Measurements from ENCODE around the genes ALAS1 and NT5DC2.

GRCh38 chr3:52195729-52196346 lies 2.1 kb upstream of the ALAS1 start:
- PRO-cap, 8 experiments = peak in 6 of 8 experiments; most common minus-strand start chr3:52196023 (in 6)

DNA sequence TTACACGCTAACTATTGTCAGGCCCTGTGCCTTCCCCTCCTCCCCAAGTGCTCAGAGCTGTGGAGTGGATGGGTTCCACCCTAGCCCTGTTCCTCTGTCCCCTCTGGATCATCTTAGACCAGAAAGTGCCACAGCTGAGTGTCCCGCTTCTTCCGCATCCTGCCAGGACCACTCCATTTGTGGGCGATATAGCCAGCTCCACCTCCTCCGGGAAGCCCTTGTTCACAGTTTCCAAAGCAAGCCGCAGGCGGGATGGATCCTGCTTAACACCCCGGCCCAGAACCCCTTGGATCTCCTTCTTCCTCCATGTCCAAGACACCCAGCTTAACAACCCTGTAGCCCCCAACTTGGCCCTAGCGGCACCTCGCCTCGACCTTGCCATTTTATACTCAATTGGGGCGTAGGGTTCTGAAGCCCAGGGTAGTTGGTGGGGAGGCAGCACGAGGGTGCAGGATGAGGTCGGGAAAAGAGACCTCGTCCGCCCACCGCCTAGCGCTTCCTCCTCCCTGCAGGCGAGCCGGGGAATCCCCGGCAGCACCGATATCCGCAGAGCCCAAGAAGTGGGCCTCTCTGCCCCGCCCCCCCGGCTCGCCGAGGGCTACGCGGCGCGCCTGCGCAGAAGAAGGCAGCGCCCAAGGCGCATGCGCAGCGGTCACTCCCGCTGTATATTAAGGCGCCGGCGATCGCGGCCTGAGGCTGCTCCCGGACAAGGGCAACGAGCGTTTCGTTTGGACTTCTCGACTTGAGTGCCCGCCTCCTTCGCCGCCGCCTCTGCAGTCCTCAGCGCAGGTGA lies at the start of gene ALAS1:
TSS of gene ALAS1 (plus strand) at position 694 of the 793 bp plus-strand sequence.
- PRO-cap, 8 experiments = peak in 8 of 8 experiments; most common plus-strand start position 694 of the sequence (in 7); most common minus-strand start position 468 of the sequence (in 4)

DNA sequence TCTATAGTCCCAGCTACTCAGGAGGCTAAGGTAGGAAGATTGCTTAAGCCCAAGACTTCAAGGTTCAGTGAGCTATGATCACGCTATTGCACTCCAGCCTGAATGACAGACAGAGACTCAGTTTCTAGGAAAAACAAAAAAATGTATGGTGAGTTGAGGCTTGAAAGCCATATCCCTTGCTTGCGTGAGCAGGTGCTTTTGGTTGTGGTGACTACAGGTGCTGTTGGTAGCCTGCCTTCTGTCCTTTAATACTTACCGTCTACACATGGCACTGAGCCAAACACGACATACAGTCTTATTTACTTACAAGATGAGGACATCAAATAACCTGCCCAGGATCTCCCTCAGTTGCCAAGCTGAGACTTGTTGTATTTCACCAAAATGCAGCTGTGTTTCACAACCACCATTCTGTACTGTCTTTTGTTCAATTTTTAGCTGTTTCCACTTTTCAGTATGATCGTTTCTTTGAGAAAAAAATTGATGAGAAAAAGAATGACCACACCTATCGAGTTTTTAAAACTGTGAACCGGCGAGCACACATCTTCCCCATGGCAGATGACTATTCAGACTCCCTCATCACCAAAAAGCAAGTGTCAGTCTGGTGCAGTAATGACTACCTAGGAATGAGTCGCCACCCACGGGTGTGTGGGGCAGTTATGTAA lies 6.4 kb downstream of the ALAS1 start:
- PRO-cap, 8 experiments = no peak in any of the 8 experiments

- PRO-cap, 8 experiments = no peak in any of the 8 experiments
These were observed 13.3 kb downstream of the ALAS1 start for GRCh38 chr3:52211183-52211786.

- PRO-cap, 8 experiments = peak in 6 of 8 experiments; most common plus-strand start chr3:52245186 (in 3); most common minus-strand start chr3:52245042 (in 2)
These were observed 754 bp upstream of the PPM1M start for GRCh38 chr3:52244785-52245225.

DNA sequence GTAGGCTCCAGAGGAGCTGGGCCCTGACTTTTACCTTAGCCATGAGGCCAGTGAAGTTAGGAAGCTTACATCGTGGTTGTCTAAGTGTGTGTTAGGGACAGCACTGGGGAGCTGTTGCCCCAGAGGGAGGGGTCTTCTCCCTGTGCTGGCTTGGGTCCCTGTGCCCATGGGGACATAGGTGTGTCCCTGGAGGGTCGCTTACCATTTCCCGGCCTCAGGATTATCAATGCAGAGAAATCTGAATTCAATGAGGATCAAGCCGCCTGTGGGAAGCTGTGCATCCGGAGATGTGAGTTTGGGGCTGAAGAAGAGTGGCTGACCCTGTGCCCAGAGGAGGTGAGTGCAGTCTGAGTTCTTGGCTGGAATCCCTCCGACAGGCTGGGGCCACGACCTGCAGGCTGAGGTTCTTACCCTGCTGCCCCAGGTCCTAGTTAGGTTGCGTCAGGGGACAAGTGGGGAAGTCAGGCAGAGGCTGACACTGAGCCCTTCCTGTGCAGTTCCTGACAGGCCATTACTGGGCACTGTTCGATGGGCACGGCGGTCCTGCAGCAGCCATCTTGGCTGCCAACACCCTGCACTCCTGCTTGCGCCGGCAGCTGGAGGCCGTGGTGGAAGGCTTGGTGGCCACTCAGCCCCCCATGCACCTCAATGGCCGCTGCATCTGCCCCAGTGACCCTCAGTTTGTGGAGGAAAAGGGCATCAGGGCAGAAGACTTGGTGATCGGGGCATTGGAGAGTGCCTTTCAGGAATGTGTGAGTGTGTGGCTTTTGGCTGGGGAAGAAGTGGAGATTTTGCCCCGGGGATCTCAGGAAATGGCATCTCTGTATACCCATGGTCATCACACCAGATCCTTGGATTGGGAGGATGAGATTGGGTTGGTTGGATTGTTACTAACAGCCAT lies 1.2 kb downstream of the PPM1M start:
- PRO-cap, 8 experiments = peak in 5 of 8 experiments; most common plus-strand start position 514 of the sequence (in 3); most common minus-strand start position 380 of the sequence (in 4)

- PRO-cap, 8 experiments = no peak in any of the 8 experiments
These were observed 2.2 kb upstream of the DNAH1 start for GRCh38 chr3:52313549-52314599.

- PRO-cap, 8 experiments = peak in 6 of 8 experiments; most common minus-strand start chr3:52397848 (in 5)
These were observed 12.2 kb downstream of the BAP1 start for GRCh38 chr3:52397611-52397922.

DNA sequence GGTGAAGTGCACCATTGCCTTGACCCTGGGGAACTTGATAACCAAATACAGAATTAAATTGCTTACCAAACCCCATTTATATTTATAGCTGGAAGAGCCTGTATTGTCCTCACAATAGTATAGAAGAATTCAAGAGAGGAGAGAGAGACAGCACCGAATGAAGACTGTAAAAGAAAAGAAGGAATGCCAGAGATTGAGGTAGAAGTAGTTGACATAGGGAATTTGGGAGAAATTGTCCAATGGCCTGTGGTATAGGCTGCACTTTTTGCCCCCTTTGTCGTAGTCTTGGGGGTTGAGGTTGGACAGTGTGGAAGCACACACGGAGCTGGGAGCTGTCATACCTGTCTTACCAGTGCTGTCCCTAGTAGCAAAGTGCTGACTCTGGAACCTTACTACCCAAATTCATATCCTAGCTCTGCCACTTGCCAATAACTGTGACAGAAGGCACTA lies 2.3 kb downstream of the PHF7 start:
- PRO-cap, 8 experiments = peak in 3 of 8 experiments; most common plus-strand start position 285 of the sequence (in 3)

GRCh38 chr3:52533055-52533928 lies at the start of gene NT5DC2:
Gene NT5DC2 (minus strand): TSS chr3:52533857.
- PRO-cap, 8 experiments = peak in 7 of 8 experiments; most common plus-strand start chr3:52533778 (in 4); most common minus-strand start chr3:52533810 (in 6)

- PRO-cap, 8 experiments = no peak in any of the 8 experiments
These were observed 71.3 kb upstream of the GNL3 start for GRCh38 chr3:52614358-52615145.

DNA sequence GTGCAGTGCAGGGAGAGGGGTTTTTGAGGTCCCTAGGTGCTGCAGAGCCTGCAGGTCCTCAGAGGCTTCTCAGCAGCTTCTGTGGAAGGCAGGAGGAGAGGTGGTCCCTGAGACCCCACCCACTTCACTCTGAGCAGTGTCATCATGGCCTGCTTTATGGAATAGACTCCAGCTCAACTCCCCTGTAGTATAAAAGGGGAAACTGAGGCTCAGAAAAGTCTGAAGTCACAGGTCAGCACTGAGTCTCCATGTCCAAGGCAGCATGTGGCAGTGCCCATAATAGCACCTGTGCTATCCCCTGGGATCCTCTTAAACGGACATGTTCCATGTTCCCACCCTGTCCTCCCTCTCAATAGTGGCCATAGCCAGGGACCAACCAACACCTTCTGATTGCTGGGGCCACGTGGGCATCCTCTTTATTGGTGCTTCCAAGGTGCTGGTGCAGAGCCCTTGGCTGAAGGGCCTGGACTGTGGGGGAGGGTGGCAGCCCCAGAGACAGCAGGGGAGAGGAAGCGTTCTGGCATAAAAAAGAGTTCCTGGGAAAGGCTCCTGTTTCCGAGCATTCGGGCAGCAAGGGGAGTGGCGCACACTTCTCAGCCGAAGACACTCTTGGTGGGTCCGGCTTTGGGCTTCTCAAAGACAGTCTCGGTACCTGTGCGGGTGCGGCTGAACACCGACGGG lies 1.9 kb downstream of the MUSTN1 start:
- PRO-cap, 8 experiments = peak in 1 of 8 experiments; most common minus-strand start position 128 of the sequence (in 1)

DNA sequence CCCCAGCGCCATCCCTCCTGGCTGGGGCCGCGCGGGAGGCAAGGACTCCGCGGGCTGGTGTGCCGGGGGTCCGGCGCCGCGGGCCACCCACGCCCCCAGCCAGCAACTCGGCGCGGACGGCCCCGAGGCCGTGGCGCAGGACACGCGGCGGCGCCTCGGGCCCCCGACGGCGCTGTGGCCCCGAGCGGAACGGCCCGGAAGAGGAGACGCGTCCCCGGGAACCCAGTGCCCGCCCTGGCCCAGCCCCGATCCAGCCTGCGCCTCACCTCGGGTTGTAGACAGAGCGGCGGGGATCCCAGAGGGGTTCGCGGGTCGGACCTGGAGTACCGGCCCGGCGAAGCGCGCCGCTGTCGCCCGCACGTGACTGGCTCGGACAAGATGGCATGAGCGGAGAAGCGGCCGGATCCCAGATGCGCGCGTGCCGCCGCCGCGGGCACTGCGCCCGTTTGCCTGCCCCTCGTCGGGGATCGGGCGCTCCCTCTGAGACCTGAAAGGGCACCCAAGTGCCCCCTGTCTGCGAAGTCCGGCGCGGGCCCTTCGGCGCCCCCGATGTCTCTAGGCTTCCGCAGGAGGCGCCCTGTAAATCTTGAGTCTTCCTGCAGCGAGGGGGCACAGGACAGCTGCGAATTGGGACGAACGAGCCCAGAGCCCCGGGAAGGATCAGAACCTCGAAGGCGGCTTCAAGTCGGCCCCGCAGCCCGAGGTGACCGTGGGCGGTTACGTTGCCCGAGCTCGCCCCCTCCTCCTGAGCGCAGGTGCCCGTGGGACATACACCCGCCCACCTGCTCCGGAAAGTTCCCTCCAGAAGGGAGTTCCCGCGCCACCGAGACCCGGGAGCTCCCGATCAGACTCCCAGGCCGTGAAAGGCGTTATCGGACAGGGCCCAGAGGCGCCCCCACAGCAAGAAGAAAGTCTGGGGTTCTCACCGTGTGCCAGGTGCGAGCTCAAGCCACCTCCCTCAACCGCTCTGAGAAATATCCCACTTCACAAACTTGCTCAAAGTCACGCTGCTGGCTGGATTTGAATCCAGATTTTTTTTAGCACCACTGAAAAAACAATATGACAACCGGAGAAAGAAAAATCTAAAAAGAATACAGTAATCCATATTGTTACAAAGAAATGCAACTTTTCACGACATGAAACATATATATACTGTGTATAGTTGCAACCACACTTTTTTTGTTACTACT lies 716 bp upstream of the SFMBT1 start:
- PRO-cap, 8 experiments = peak in 8 of 8 experiments; most common plus-strand start position 281 of the sequence (in 6); most common minus-strand start position 176 of the sequence (in 6)

GRCh38 chr3:53131879-53132278 lies 1.6 kb upstream of the RFT1 start:
- PRO-cap, 8 experiments = no peak in any of the 8 experiments

GRCh38 chr3:53162153-53162691 lies 1.2 kb downstream of the PRKCD start:
- PRO-cap, 8 experiments = peak in 8 of 8 experiments; most common plus-strand start chr3:53162509 (in 4); most common minus-strand start chr3:53162329 (in 8)

- PRO-cap, 8 experiments = no peak in any of the 8 experiments
These were observed 23.6 kb downstream of the PRKCD start for GRCh38 chr3:53184700-53185010.

DNA sequence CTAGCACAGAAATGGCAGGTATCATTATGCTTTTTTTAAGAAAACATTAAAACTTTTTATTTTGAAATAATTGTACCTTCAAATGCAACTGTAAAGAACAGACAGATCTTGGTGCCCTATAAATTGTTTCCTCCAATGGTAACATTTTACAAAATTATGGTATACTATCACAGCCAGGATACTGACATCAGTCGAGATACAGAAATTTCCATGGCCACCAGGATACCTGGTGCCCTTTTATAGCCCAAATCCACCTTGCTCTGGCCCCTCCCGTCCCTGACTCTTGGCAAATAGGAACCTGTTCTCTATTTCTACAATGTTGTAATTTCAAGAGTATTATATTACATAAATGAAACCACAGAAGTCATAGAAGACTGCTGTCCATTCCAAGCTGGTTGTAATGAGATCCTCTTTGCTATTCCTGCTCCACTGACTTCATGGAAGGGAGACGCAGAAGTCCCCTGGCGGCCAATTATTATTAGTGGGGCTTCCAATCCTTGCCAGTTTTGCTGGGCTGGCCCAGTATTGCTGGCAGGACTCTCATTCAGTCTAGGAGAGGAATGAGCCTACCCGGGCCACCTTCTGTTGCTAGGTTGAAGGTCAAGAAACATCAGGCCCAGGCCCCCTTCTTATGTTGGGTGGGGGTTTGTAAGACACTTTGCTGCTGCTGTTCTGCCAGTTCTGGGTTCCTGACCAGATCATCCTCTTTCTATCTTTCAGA lies 26.7 kb downstream of the DCP1A start:
- PRO-cap, 8 experiments = no peak in any of the 8 experiments

DNA sequence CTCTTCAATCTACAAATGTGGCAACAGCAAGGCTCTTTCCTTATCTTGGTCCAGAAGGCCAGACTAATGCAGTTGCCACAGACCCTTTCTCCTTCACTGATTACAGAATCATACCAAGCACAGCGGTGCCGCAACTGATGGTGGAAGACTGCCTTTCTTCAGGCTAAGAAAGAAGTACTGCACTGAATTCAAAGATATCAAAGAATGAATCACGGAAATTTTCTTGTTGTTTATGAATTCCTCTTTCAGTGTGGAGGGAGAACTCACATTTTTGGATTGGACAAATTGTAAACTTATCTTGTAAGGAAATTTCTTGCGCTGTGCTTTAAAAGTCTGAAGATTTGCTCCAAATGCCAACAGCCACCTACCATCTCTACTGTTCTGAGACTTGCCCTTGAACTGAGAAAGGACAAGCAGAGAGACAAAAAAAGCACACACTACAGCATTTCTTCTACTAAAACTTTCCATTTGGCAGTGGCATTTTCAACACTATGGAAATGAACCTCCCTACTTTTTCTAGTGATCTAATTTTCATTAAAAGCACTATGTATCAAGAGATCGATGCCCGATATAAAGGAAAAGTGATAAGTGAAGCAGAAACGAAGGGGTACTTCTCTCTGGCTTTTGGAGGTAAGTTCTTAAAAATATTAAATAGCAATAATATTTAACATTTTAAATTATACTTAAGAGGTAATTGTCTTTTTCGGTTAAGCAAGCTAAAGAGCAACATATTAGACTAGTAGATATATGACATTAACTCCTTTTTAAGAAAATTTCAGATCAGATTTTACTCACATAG lies 18.3 kb downstream of the DCP1A start:
- PRO-cap, 8 experiments = no peak in any of the 8 experiments

DNA sequence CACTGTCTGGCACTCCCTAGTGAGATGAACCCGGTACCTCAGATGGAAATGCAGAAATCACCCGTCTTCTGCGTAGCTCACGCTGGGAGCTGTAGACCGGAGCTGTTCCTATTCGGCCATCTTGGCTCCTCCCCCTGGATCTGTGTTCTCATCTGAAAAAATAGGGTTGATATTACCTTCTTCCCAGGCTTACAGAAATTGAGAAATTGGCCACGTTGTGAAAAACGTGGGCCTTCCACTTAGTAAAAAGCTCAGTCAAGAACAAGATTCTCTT lies 23.8 kb upstream of the DCP1A start:
- PRO-cap, 8 experiments = no peak in any of the 8 experiments

DNA sequence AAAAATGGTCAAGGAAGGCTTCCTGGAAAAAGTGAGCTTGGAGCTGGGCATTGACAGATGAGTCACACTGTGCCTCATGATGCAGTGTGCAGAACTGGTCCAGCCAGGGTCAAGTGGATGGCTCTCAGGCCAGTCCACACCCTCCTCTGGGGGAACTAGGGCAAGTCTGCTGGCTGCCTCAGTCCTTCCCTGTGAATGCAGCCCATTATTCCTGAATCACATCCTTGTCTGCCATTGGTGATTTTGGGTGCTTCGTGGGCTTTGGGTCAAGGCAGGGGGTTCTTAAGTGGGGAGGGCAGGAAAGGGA lies 76.4 kb downstream of the CACNA1D start:
- PRO-cap, 8 experiments = no peak in any of the 8 experiments